REH cell (cell line): ENCODE measurements around a stretch of chr1.

DNA sequence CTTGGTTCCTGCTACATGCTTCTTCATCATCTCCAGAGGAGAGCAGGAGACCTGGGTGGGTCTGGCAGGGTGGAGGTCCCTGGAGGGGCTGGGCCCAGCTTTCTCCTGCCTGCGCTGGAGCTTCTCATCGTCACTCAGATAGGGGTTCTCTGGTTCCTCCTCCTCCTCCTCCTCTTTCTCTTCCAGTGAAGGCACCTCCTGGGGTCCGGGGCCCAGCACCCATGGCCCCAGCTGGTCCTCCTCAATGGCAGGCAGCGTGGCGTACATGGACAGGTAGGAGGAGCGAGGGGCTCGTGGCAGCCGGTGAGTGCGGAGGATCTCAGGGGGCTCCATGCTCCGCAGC lies 10.0 kb downstream of the CRYBG2 start:
- PRO-cap, result no peak

- PRO-cap, result no peak
Observed at GRCh38 chr1:26374406-26374775, 1.8 kb upstream of the ZNF683 start.

- PRO-cap, result no peak
Observed at GRCh38 chr1:26412115-26413044, 1.8 kb downstream of the LIN28A start.

- PRO-cap, result no peak
Observed at GRCh38 chr1:26627974-26628423, 67.8 kb upstream of the ARID1A start.

DNA sequence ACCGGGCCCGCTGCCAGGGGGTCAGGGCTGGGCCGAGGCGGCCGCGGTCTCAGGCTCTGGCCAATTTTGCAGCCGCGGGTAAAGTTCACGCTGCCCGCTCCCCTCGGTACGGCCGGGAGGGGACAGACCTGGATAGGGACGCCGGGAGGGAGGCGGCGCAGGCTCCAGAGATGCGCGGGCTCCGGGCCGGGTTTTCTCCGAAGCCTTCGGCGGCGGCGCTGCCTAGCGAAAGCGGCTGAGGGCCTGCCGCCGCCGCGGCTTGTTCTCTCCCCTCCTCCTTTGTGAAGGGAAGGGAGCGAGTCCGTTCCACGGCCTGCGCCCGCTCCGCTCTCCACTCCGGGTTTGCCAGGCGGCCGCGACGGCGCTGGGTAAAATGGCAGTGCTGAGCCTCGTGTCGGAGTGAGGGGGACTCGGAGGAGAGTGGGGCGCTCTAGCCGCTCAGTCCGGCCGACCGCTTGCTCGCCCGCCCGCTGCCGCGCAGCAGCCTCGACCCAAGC lies 421 bp upstream of the ARID1A start:
- PRO-cap, result bidirectional peak, plus-strand start at position 371 of the sequence, minus-strand start at position 283 of the sequence

GRCh38 chr1:26706321-26706729 lies 10.5 kb downstream of the ARID1A start:
- PRO-cap, result bidirectional peak, plus-strand start at chr1:26706577, minus-strand start at chr1:26706439

GRCh38 chr1:26711349-26711905 lies 15.6 kb downstream of the ARID1A start:
- PRO-cap, result no peak

DNA sequence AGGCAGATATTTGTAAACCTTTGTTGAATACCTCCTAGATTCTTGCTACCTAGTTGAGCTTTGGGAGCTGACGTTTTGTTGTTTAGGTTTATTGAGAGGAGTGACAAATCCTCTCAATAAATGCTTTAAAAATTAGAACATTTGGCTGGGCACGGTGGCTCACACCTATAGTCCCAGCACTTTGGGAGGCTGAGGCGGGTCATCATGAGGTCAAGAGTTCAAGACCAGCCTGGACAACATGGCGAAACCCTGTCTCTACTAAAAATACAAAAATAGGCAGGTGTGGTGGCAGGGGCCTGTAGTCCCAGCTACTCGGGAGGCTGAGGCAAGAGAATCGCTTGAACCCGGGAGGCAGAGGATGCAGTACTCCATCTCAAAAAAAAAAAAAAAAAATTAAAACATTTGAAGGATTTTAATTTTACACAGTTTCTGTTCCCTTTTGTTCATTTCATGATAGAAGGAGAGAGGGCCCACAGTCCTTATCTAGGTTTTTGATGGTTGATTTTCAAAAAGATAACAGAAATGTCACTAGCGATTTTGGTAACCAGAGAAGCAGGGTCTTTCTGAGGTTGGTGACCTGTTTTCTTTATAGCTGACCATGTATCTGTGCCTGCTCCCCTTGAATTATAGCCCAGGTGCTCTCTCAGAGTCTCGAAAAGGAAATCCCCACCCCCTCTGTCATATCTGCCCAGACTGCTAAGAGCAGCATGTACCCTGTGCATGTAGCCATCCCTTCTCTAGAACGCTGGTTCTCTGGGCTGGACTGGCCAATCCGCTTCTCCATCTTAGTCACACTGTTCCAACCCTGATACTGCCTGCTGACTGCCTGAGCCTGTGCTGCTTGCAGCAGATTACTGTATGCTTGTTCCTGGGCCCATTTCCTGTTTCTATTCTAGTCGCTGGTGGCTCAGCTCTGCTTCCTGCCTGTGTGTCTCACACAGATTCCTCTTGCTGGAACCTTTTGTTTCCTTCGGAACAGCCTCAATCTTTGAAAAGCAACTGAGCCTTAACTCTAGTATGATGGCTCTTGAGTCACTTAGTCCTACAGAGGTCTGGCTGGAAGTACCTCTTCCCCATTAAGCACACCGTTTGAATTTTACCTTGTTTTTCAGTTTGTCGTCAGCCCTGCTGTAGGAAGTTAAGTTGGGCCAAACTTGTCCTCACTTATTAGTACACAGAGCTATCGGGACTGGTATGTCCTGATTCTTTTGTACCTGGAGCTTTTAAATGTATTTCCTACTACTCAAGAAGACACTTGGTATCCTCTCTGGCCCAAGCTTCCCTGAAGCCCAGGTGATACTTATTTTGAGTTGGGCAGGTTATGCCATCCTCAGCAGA lies 43.9 kb upstream of the PIGV start:
- PRO-cap, result bidirectional peak, plus-strand start at position 1,035 of the sequence, minus-strand start at position 813 of the sequence

GRCh38 chr1:26752164-26752951 lies 35.4 kb upstream of the PIGV start:
- PRO-cap, result no peak

- PRO-cap, result no peak
Observed at GRCh38 chr1:26797450-26798223, 9.9 kb downstream of the PIGV start.

DNA sequence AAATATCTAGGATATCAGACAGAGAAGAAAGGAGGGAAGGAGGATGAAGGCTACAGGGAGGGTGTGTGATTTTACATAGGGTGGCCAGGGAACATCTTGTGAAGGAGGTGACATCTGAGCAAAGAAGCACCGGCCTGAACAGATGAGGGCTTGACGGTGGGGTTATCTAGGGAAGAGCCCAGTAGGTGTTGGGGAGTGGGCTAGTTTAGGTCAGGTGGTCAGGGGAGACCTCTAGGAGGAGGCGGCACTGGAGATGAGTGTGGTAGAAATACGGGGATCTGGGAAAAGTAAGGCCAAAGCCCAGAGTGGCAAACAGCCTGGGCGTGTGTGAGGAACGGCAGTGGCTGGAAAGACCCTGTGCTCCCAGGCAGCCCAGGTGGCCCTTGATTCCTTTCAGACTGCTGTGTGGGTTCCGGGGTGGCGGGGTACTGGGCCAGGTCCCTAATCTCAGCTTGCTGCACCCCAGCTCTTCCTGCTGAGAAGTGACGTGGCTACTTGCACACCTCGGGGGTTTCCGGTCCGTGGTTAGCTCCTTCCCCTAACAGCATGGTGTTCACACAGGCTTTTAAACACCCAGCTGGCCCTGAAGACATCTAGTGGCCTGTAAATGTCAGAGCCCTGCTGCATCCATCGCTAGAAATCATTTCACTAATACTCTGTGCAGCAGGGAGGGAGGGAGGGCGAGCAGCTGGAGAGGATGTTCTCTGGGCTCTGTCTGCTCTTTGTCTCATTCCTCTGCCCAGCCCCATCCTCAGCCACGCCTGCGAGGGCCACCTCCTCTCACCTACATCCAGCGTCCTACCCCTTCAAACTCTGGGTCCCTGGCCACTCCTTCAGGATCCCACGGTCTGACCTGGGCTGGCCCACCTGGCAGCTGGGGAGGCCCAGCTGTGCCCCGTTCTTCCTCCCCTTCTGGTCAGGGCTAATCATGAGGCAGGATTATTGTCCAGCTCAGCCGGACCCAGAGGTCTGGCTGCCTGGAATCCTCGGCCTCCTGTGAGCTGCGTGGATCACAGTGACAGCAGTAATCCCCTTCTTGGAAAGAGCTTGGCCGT lies 7.1 kb downstream of the ZDHHC18 start:
- PRO-cap, result no peak

DNA sequence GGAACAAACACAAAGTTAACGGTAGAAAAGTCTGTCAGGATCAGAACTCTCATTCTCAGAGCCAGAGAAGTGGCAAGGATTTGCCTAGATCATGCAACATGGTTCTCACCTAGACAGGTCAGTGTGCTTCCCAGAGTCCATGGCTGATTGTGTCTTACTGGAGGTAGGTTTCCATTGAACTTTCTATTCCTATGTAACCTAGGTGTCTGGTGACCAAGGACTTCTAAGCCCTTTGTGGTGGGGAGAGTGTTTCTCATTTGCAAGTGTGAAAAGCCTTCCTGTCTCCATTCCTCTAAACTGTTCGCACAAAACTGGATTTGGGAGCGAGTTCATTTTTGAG lies 1.0 kb downstream of the NUDC start:
- PRO-cap, result no peak

- PRO-cap, result no peak
Observed at GRCh38 chr1:26922948-26923260, 1.4 kb downstream of the NUDC start.

GRCh38 chr1:26946175-26946700 lies 14.0 kb downstream of the KDF1 start:
- PRO-cap, result no peak

DNA sequence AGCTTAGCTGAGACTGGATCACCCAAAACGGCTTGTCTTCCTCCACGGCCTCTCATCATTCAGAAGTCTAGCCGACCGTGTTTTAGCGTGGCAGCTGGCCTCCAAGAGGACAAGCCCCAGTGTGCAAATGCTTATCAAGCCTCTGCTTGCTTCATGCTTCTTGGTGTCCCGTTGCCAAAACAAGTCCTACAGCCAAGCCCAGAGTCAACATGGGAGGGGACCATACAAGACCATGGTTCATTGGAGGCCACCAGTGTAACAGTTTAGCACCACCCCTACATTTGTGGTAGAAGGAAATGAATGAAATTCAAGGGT lies 10.6 kb upstream of the KDF1 start:
- PRO-cap, result no peak

GRCh38 chr1:26994029-26994668 lies 657 bp downstream of the TRNP1 start:
- PRO-cap, result no peak

DNA sequence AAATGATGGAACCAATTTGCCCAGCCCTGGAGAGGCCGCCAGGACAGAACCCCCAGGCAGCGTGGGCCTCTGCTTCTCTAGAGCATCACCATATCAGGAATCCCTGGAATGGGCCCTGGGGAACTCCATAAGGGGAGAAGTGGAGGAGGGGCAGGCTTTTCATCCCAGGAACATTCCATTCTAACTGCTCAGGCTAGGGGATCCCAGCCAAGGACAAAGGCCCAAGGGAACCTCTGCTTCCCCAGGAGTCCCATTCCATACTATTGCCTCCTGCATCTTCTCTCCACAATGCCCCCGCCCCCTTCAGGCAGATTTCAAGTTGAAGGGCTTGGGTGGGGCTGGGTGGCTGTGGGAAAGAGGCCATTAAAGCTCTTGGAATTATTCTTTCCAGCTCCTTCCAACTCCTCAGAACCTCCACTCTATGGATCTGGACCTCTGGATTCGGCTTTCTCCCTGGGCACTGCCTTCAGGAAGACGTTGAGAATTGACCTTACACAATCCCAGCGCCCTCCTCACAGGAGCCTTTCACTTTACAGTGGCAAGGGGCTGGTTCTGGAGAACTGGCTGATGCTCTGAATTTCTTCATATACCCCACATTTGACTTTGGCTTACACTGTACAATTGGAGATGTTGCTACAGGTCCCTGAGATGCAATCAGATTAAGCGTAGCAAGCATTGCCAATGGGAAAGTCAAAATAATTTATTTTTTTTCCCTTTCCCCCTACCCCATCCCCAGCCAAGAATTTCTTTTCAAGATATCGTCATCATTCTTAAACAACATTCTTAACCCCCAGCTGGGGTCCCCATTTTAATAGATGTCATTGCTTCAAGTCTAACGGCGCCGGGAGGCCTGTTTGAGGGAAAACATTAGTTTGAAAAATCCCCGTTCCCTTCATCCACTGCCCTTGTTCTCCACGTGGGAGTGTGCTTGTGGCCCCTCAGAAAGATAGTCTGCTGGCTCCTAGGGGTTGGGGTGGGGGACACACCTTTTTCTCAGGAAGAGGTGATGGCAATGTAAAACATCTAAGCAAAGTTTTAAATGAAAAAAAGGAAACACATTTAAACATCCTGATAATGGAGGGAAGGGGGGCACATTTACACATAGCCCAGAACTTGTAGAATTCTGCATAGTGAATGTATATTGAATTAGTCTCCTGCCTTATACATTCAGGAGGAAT lies 6.4 kb downstream of the TRNP1 start:
- PRO-cap, result no peak

- PRO-cap, result no peak
Observed at GRCh38 chr1:27113841-27114518, 40.9 kb downstream of the SLC9A1 start.

DNA sequence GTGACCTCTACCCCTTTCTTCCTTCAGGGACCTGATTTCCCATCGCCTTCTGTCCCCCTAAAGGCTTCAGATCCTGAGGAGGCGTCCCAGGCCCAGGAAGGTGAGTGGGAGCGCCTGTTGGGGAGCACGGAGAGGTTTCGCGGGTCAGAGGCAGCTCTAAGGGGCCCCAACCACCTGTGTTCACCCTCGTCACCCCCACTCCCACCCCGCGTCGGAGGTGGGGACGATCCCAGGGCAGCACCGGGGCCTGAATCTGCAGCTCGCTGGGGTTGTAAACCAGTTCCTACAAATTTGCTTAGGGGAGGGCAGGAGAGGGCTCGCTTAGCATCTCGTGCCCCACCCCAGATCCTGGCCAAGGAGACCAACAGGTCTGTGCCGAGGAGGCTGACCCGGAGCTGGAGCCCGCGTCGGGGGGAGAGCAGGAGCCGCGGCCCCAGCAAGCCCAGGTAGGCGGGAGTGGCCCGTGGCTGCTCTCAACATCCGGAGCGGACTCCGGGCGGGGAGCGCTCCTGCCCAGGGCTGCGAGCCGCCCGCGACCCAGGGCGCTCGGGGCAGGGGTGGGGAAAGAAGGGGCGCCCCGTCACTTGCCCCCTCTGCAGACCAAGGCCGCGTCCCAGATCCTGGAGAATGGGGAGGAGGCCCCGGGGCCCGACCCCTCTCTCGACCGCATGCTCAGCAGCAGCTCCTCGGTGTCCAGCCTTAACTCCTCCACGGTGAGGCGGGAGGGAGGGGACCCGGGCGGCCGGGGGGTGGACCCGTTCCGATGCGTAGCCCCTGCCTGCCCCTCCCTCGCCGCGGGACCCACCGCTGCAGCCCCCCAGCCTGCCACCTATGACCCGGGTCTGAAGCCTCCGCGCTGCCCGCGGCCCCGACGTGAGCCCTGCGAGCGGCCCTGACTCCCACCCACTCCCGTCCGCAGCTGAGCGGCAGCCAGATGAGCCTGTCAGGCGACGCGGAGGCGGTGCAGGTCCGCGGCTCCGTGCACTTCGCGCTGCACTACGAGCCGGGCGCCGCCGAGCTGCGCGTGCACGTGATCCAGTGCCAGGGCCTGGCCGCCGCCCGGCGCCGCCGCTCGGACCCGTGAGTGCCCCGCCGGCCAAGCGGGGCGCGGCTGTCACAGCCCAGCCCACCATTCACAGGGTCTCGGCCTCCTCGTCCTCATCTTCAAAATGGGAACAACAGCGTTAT lies 7.6 kb downstream of the SYTL1 start:
- PRO-cap, result no peak

- PRO-cap, result no peak
Observed at GRCh38 chr1:27399595-27400064, 7.2 kb downstream of the GPR3 start.